Left cardiac atrium (tissue), 1 donor: ENCODE measurements around a stretch of chr13.

DNA sequence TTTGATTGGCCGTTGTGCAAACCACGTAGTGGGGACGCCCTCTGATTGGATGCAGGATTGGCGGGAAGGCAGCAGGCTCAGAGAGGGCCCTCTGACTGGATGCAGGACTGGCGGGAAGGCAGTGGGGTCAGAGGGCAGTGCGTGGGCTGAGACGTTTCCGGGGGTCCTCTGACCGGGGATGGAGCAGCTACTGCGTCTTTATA, 198 bp upstream of the TUBA3C start:
- PRO-cap: no peak

DNA sequence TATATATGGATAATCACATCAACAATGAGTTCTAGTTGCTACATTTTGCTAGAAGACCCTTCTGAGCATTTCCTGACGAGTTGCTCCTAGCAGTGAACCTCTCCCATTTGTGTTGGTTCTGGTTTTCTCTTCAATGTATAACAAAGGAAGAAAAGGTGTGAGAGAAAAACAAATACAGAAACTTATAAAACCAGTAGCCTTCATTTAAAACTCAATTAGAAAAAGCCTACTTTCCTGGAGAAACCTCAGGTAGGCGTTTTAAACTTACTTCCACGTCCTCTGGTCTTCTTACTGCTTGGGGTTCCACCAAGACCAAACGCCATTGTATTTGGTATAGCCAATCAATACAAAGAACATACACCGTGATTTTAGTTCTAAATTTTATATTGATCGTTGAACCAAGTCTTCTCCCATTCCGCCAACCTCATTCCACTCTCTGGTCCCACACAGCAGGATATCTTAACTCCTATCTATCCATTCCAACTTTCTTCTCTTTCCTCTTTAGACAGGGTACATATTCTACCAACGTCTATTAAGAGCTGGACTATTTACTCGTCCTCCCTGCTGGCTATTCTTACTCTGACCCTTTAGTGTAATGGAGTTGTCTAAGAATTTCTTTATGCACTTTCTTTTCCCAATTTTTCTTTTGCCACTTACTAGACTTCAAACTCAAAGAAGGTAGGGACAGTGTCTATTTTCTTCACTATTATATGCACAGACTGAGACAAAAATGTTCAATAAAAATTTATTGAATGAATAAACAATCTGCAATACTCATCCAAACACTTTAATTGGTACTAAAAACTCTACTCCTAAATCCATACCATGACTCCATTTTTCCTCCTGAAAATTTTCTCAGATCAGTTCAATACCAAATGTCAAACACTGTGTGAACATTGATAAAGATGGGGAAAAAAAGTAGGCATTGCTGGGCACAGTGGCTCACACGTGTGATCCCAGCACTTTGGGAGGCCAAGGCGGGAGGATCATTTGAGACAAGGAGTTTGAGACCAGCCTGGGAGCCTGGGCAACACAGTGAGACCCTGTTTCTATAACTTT, 57.2 kb downstream of the MPHOSPH8 start:
- PRO-cap: no peak

- PRO-cap: no peak
Observed at GRCh38 chr13:19714187-19714912, 68.4 kb downstream of the PSPC1 start.

- PRO-cap: no peak
Observed at GRCh38 chr13:19970160-19971071, 11.9 kb downstream of the ZMYM2 start.

DNA sequence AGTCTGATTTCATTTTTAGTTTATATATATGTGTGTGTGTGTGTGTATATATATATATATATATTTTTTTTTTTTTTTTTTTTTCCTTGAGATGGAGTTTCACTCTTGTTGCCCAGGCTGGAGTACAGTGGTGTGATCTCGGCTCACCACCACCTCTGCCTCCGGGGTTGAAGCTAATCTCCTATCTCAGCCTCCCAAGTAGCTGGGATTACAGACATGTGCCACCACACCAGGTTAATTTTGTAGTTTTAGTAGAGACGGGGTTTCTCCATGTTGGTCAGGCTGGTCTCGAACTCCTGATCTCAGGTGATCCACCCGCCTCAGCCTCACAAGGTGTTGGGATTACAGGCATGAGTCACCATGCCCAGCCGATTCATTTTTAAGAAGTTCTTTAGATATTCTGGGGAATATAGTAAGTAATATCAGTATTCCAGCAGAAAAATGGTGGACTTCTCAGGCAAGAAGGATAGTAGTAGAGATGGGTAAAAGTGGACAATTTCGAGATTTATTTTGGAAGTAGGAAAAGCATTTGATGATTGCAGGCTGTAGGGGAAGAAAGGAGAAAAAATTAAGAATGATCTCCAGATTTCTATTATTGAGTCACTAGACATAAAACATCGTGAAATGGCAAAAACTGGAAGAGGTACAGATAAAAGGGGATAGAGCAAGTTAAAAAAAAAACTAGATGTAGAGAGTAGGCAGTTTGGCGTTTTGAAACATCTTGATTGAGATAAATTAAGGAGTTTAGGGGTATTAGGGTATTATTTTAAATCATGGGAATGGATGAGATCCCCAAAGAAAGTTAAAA, 12.9 kb downstream of the ZMYM2 start:
- PRO-cap: no peak

DNA sequence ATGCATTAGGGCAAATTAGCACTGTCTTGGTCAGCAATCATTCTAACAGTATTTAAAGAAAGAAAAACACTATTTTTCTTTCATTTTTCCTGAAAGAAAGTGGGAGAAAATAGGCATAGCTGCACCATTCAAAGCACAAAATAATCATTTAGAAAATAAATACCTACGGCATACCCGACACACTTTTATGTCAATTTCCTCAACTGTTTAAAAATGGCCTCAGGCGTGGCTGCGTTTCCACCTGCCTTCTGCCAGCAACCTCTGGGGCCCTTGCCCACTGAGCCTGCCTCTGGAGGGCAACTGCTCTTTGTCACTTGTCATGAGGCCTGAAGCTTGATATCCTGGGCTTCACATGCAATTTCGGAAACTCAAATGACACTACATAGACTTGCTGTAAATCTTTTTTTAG, 19.8 kb downstream of the GJA3 start:
- PRO-cap: unidirectional peak, minus-strand start at position 279 of the sequence

DNA sequence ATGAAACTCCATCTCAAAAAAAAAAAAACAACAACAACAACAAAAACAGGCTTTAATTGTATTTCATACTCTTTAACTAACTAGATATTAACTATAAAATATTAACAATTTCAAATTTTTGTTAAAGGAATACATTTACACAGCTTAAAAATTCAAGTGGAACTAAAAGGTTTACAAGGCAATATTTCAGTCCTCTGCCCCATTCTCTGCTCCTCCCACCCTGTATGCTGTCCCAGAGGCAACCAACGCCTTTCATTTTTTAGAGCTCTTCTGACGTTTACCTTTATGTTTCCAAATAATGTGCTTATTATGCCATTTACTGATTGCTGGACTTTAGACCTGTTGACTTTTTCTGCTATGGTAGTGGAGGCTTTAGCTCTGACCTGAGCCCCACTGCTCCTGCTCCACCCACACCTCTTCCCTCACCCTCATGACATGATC, 31.1 kb upstream of the GJB6 start:
- PRO-cap: no peak

GRCh38 chr13:20520280-20520852, 5.3 kb downstream of the CRYL1 start:
- PRO-cap: no peak

DNA sequence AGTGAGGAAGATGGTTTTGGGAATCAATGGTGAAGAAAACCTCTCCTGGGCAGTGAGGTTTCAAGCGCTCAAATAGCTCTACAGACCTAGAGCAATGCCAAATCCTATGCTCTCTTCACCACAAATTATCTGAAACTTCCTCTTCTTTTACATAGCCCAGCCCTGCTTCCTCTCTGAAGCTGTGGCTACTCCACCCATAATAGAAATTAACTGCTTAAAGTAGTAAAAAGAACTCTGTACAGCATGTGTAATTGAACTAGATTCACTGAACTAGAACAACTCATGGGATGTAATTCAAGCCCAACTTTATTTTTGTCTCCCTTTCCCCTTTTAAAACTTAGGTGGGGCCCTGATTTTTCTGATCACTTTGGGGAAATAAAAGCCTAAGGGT, 20.4 kb upstream of the IFT88 start:
- PRO-cap: no peak

DNA sequence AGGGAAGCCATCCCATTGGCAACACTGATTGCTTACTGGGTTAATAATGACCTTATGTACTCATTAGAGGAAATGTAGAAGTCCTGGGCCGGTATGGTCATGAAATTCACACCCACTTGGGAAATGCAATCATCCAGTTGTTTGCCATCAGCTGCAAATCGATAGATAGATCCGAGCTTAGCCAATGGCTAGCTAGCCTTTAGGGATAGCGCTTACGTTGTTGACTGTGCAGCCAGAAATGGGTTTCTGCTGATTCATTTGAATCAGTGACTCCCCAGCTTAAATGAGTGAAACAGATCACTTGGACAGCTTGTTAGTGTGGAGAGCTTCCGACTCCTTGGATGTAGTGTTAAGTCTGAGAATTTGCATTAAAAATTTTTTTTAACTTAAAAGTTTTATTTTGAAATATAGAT, 11.8 kb downstream of the IL17D start:
- PRO-cap: no peak

DNA sequence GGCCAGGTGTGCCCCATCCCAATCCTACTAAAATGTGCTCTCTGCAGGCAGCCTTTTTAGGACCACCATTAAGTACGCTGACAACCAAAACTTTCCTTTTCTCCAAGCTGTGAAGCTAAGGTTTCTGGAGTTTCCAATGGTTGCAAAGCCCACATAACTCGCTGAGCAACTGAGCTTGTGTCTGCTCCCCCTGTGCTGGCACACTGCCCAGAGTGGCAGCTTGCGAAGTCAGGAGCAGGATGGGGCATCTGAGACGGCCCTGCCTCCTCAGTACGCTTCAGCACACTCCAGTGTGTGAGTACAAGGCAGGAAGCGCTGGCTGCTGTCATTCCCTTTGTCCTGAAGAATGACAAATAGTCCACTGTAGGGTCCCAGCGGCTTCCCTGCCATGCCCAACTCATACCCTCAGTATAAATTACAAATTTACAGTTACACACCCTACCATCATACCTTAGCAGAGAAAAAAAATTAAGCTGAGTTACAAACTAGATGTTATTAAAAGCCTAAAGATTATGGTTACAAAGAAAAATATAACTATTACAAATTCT, 15.1 kb upstream of the SAP18 start:
- PRO-cap: no peak

DNA sequence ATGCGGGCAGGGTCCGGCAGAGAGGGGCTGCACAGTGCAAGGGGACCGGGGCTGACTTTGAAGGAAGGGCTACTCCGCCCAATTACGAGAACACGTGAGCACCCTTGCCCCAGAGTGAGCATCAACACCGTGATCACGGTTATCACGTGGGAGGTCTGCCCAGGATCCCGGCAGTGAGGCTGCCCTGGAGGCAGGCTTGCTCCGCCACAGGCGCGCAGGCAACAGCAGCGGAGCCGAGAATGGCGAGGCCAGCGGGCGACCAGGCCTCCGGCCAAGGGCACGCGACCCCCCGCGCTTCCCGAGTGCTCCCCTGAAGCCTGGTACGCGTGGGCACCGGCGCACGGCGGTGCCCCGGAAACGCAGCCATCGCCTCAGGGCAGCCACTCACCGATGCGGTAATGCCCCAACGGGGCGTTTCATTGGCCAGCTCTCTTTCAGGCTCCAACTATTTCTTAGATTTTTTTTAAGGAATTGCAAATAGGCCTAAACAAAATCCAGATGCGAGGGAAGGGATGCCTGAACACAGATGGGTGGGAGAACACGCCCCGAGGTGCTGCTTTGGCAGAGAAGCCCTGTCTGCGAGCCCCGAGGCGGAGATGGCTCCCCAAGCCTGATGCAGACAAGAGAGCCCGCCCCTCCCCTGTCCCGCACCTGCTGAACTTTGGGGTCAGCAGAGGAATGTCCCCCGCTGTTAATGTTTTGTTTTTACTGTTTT, 132.9 kb downstream of the ZDHHC20 start:
- PRO-cap: no peak

DNA sequence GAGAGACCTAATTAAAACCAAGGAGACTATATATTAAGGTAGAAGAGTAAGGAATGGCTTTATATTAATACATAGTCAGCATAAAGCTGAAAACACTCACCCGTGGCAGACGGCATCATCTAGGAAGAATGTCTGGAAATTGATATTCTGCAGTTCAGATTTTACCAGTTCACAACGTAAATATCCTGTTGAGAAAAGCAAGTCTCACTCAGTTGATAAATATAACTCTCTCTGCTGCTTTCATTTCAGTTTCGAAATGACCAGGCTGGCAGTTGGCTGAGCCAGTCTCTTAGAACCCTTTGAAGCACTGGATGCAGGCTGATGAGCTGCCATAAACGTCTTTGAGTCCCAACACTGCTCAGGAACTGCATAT, 128.6 kb downstream of the ZDHHC20 start:
- PRO-cap: no peak

DNA sequence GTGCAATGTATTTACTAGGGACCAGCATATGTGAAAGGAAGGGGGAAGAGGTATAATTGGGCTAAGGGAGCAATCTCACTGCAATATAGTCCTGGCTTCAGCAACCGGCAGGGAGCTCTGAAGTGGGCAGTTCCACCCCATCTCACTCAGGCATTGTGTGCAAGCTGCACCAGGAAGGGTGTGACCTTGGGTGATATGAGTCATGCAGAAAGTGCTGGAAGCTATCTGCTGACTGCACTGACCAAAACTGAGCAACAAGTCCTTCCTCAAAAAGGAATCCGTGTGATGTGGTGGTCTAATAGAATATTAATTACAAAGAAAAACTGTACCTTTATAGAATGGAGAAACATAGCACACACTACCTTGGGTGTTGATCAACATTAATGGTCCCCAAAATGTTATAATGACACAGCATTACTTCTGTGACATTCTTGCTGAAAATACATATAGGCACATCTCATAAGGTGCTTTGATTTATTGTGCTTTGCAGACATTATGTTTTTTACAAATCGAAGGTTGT, 23.2 kb downstream of the ZDHHC20 start:
- PRO-cap: no peak

- PRO-cap: no peak
Observed at GRCh38 chr13:21735804-21736576, 65.1 kb downstream of the FGF9 start.

- PRO-cap: no peak
Observed at GRCh38 chr13:21930567-21931198, 259.8 kb downstream of the FGF9 start.

DNA sequence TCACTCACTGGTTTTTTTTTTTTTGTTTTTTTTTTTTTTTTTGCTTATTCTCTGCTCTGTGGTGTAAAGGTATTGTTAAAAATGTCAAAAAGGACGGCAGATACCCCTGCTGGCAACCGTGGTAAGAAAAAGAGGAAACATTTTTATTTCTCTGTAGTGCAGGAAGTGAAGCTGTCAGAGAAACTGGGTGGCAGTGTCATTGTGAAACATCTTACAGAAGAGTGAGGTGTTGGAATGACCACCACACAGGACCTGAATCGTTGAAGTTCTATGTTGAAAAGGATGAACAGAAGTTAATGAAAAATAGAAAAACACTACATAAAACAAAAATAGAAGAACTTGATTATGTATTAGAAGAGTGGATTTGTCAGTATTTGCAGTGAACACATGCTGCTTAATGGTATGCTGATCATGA, 346.4 kb downstream of the FGF9 start:
- PRO-cap: no peak

DNA sequence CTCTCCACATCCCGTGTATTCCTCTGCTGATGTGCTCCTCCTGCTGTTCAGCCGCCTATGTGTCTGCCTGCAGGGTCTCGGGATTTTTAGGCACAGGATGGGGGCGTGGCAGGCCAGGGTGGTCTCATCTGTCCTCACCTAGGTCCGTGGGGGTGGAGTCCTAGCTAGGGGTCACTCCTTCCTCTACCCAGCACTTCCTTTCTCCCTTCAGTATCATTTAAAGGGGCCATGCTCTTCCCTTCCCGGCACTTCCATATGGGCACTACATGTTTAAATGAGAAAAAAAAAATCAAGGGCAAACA, 32.9 kb upstream of the SGCG start:
- PRO-cap: no peak

- PRO-cap: no peak
Observed at GRCh38 chr13:23182125-23182481, 1.3 kb downstream of the SGCG start.

- PRO-cap: no peak
Observed at GRCh38 chr13:23431261-23431545, 2.3 kb downstream of the SACS start.